Jurkat, Clone E6-1 (cell line): ENCODE data around the gene ETFDH.

DNA sequence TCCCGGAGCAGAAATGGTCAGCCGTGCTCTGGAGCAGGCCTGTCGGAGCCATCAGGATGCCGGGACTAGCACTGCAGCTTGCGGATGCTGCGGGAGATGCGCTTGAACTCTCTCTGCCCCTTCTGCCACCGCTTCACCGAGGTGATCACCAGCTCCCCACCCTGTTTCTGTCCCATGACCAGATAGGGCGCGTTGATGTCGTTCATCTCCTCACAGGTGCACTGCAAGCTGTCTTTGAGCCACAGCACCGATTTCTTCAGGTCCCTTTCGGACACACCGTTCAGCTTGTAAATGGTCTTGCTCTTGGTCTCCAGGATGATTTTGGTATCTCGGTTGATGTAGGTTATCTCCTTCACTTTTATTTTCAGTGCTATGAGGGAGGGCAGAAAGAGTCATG lies 7.5 kb downstream of the SFRP2 start:
- RRBS = 87% methylated on average over 4 of the region's 16 CpGs

DNA sequence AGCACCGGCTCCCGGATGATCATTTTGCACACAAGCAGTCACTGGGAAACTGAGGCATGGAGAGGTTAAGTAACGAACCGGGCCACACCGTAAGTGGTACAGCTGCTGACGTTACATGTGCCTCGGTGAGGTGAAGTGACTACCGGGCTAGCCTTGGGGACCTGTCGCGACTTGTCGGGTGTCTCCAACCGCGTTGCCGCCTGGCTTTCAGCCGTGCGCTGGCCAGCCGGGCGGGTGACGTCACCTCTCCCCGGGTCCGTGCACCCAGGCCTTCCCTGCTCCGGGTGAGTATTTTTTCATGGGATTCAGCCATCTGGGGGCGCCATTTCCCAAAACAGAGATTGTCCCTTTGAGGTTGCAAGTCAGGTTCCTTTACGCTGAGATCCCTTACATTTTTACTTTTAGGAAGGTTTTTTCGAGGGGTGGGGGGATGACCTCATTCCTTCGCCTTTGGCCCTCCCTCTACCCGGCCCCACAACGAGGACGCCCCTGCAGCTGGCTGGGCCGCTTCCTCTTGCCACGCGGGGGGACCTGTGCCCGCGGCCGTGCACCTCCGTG lies 3.4 kb upstream of the SFRP2 start:
- RRBS = 76% methylated on average over 13 of the region's 36 CpGs

DNA sequence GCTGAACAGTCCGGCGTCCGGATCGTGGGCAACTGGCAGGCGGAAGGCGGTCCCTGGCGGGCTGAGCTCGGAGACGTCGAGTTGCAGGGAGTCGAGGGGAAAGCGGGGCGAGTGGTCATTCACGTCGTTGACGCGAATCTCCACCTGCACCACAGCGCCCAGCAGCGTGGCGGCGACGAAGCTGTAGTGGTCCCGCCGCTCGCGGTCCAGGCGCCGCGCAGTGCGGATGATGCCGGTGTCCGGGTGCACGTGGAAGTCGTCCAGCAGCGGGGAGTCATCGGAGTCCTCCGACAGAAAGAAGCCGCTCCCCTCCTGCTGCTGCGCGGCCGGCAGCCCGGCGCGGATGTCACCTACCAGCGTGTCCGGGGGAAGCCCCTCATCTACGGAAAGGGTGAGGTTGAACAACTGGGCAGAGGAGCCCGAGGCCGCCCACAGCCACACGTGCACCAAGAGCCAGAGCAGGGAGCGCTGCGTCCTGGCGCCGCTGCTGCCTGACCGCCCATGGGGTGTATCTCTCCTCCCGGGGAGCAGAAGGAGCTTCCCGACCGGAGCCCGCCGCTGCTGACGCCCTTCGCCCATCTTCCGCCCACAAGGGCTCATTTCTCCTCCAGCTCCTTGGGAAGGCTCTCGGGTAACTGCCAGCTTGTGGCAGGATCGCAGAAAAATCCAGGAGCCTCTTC lies 703 bp downstream of the DCHS2 start:
- RRBS = no CpG with 5 or more reads among the region's 65 CpGs

DNA sequence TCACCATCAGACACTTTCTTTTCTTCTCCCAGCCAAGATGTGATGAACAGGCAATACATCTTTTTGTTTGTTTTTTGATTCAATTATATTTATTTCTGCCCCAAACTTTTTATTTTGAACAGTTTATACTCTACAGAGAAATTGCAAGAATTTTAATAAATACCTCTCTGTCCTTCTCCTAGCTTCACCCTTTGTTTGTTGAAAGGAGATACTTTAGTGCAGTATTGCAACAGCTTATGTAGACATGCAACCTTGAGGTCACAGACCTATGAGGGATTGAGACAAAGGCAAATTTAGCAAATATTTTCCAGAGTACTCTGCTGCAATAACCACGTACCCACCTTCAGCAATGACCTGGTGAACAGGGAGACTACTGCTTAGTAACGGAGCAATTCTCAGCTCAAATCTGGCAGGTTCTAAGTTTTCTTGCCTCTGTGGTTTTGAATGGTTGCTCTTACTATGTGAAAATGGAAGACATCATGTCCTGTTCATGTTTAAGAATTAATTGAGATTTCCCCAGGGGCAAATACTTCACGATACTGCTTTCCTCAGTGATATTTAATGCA lies 13.2 kb downstream of the FGA start:
- RRBS = no CpG with 5 or more reads among the region's 3 CpGs

DNA sequence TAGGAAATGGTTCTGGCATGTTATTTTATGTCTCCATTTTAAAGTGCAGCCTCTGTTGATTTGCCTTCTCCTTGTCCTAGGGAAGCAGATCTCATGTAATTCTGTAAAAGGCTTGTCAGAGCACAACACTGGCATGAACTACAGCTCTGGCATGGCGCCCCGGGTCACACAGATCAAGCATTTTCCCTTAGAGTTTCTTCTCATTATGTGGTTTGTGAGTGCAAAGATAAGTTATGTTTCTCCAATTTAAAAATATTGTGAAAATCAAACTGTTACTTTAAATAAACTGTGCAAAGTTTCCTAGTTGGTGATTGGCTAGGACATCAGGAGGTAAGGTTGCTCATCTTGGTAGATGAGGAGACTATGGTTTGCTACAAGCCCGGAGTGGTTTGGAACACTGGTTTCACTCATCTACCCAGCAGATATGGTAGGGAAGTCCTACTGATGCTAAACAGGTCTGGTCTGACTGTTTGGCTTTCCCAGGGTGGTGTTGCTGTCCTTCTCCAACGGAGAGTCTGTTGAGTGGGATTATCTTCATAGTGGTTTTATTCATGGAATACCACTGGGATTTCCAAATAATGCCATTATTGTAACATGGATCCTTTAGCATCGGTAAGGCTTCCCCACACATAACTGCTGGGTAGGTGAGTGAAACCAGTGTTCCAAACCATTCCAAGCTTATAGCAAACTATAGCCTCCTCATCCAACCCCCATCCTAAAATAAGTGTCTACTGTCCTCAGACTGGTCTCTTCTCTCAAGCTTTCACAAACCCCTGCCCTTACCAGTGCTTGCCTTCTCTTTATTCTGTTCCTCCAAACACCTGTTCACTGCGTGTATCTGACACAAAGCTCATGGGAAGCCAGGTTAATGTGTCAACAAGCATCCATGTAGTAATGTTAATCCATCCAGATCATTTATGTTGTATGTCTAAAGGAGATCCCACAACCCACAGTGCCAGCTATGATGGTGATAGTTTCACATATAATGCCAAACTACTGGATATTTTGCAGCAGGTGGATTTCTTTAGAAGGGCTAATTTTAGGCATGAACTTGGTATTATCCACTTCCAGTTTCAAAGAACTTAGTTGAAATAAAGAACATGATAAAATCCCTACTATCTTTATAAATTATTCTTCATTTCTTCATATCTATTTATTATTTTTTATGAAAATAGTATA lies 6.6 kb downstream of the FGG start:
- RRBS = no CpG with 5 or more reads among the region's 6 CpGs

GRCh38 chr4:154606665-154607742 lies 5.5 kb downstream of the FGG start:
- RRBS = no CpG with 5 or more reads among the region's 6 CpGs

DNA sequence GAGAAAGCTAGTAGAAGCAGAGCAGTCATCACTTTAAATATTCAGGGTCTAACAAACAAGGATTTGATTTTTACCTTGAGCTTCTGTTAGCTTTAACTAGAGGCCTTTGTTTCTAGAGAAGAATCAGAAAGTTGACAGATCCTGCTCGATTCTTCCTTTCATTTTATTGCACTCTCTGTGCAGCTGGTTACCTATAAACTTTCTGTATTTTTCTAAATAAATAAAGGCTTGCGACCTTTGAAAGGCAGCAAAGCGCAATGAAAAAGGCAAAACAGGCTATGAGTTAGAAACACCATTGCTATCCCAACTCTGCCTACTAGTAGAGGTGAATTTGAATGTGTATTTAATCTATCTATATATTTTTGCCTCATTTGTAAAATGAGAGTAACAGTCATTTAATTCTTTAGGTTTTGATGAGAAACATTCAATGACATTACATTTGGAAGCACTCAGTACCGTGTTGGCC lies 101.3 kb upstream of the NPY2R start:
- RRBS = no CpG with 5 or more reads among the region's 4 CpGs

- RRBS = no CpG with 5 or more reads among the region's 3 CpGs
Observed at GRCh38 chr4:155544396-155544817, 122.2 kb upstream of the GUCY1A1 start.

- RRBS = 2% methylated on average over 41 of the region's 75 CpGs
Observed at GRCh38 chr4:155667504-155668617, 1.2 kb downstream of the GUCY1A1 start.

GRCh38 chr4:155883957-155884474 lies 17.9 kb upstream of the ASIC5 start:
- RRBS = no CpG with 5 or more reads among the region's 6 CpGs

GRCh38 chr4:157222823-157223397 lies 2.4 kb downstream of the GRIA2 start:
- RRBS = 75% methylated on average over 1 of the region's 19 CpGs

DNA sequence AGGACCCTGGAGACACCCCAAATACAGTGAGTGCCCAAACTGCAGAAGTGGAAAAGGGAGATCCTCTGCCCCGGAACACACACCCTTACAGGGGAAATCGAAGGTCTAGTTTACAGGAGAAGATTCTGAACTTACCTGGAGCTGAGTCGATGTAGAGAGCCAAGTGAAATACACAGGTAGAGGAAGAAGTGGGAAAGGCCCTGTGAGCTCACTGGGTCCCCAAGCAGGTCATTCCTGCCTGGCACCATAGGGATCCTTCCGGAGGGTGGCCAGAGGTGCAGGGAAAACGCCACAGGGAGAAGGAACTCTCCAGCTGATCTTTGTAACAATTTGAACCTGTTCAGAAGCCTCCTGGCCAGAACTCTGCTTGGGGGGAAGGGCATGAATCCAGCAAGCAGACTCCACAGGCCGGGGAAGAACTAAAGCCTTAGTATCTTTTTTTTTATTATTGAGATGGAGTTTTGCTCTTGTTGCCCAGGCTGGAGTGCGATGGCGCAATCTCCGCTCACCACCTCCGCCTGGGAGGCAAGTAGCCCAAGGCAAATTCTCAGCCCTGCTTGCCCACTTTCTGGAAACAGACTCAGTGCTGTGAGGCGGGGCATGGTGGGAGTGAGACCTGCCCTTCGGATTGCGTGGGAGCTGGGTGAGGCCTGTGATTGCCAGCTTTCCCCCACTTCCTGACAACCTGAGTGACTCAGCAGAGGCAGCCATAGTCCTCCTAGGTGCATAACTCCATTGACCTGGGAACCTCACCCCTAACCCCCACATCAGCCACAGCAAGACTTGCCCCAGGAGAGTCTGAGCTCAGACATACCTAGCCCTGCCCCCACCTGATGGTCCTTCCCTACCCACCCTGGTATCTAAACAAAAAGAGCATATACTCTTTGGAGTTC lies 348.9 kb downstream of the GASK1B start:
- RRBS = no CpG with 5 or more reads among the region's 13 CpGs

DNA sequence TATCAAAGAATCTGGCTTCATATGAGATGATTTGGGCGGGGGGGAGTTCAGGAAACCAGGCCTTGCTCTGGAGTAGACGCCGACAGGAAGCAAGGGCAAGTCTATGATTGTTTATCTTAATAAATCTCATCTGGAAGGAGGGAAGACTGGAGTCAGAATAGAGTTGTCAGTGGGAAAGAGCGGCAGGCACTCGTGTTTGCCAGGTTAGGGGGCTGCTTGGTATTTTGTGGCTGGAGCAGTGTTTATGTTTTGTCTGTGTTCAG lies 176.8 kb downstream of the GASK1B start:
- RRBS = no CpG with 5 or more reads among the region's 5 CpGs

GRCh38 chr4:158165102-158165463 lies 7.7 kb downstream of the GASK1B start:
- RRBS = no CpG with 5 or more reads among the region's 3 CpGs

GRCh38 chr4:158169828-158170062 lies 3.1 kb downstream of the GASK1B start:
- RRBS = no CpG with 5 or more reads among the region's 4 CpGs

DNA sequence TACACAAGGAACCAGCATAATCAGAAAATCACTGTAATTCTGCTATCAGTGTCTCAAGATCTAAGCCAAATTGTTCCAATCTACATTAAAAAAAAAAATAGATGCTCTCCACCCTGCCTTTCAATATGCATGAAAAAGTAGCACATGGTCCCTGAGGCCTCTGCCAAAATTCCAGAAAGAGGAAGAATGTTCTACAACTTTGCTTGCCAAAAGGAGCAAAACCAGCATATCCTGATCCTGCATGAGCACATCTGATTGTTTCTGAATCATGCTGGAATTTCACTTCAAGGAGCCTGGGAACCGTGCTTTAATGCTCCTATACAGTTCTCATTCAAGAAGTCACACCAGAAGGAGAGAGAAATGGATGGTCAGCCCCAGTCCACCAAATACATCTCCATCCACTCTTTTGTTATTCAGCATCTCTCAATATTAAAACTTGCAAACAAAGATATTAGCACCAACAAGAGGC lies 92.2 kb downstream of the TMEM144 start:
- RRBS = no CpG with 5 or more reads among the region's 1 CpG

DNA sequence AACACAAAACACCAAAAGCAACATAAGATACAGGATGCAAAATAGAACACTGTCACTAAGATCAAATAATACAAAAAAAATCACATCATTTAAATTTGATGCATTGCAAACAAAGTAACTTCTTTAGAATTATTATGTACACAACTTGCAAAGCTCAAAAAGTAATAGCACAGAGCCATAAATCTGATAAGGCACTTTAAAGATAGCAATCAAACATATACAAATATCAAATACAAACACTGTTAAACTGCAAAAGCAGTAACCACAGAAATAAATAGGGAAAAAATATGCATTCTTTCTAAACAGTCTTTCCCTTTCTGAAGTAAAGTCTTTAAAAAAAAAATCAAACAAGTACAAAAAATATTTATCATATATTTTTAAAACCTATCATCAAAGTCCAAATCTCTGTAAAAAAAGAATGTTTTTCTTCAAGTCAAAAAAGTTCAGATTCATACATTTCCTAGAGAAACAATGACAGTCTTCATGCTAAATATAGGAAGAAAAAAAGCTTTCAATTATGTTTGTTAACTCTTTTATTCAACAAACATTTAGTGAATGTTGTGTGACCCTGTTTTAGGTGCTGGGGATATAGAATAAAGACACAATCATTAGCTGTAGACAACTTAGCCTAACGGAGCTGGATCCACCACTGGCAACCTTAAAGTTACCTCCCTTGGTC lies 3.0 kb downstream of the C4orf46 start:
- RRBS = no CpG with 5 or more reads among the region's 1 CpG

GRCh38 chr4:158671757-158672529 lies at the start of gene ETFDH:
Gene ETFDH (plus strand): TSS chr4:158672296.
- RRBS = 2% methylated on average over 14 of the region's 69 CpGs

DNA sequence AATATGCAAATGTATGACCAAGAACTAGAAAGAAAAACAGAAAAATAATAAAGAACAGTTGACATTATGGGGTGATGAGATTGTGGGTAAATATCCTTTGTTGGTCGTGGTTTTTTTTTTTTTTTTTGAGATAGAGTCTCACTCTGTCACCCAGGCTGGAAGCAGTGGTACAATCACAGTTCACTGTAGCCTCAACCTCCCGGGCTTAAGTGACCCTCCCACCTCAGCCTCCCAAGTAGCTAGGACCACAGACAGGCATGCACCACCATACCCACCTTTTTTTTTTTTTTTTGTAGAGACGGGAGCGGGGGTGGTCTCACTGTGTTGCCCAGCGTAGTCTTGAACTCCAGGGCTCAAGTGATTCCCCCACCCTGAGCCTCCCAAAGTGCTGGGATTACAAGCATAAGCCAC lies 10.6 kb downstream of the FNIP2 start:
- RRBS = no CpG with 5 or more reads among the region's 5 CpGs